Mucosa of descending colon (tissue), 1 donor: ENCODE data around the genes SULT1A4, MAZ, DOC2A, ZNF764 and ZNF688.

GRCh38 chr16:29306952-29307586, 99.4 kb downstream of the NPIPB11 start:
- PRO-cap: bidirectional peak, plus-strand start at chr16:29307301, minus-strand start at chr16:29307162

- PRO-cap: no peak
Measured at GRCh38 chr16:29459489-29460130, at the start of gene SULT1A4. Gene SULT1A4 (plus strand): TSS chr16:29459913.

DNA sequence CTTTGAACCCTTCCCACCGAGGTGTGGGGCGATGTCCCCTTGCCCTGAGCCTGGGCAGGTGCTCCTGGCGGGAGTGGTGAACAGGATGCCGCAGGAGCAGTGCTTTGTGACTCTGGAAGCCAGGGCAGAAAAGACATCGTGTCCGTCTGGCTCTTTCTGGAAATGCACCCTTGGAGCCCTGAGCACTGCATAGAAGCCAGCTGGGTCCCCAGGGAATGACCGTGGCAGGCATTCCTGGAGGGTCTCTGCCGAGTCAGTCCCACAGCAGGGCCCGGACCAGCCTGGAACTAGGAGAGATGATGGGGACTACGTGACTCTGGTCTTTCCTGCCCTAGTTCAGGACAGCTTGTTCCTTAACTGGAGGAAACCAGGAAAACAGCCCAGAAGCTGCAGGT, 33.7 kb upstream of the SPN start:
- PRO-cap: no peak

DNA sequence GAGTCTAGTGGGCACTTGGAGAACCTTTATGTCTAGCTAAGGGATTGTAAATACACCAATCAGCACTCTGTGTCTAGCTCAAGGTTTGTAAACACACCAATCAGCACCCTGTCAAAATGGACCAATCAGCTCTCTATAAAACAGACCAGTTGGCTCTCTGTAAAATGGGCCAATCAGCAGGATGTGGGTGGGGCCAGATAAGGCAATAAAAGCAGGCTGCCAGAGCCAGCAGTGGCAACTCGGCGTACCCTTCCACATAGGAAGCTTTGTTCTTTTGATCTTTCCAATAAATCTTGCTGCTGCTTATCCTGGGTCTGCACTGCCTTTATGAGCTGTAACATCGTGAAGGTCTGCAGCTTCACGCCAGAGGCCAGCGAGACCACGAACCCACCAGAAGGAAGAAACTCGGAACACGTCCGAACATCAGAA, 3.0 kb upstream of the C16orf54 start:
- PRO-cap: unidirectional peak, plus-strand start at position 234 of the sequence

DNA sequence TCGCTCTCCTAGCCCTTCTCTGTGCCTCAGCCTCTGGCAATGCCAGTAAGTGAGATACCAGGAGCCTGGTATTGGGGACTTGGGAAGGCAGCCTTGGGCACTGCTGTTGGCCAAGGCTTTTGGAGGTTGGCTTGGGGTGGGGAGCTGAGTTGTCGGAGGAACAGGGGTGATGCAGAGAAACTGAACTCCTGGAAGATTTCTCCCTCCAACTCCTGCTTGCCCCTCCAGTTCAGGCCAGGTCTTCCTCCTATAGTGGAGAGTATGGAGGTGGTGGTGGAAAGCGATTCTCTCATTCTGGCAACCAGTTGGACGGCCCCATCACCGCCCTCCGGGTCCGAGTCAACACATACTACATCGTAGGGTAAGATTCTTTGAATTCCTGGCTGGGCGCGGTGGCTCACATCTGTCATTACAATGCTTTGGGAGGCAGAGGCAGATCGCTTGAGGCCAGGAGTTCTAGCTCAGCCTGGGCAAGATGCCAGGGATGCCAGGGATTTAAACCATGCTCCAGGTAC, 1.3 kb downstream of the ZG16 start:
- PRO-cap: no peak

DNA sequence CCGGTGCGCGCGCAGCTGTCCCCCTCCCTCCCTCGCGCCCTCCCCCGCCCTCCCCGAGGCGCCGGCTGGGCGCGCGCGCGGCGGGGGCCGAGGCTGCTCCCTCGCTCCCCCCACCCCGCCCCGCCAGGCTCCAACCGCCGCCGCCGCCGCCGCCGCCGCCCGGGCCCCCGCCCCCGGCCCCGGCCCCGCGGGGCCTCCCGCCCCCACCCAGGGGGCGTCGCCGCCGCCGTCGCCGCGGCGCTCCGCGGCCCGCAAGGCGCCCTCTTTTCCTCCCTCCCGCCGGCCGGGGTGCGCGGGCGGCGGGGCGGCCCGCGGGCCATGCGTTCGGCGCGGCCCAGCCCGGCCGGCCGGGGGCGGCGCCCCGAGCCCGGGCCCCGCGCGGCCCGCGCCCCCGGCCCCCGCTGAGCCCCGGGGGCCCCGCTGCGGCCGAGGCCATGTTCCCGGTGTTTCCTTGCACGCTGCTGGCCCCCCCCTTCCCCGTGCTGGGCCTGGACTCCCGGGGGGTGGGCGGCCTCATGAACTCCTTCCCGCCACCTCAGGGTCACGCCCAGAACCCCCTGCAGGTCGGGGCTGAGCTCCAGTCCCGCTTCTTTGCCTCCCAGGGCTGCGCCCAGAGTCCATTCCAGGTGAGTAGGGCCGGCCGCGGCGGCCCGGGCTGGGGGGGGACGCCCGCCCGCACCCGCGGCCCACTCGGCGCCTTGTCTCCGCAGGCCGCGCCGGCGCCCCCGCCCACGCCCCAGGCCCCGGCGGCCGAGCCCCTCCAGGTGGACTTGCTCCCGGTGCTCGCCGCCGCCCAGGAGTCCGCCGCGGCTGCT, at the start of gene MAZ:
TSS of gene MAZ (plus strand) at position 262 of the 815 bp plus-strand sequence.
- PRO-cap: bidirectional peak, plus-strand start at position 56 of the sequence, minus-strand start outside the sequence; bidirectional peak, plus-strand start at position 580 of the sequence, minus-strand start at position 476 of the sequence

DNA sequence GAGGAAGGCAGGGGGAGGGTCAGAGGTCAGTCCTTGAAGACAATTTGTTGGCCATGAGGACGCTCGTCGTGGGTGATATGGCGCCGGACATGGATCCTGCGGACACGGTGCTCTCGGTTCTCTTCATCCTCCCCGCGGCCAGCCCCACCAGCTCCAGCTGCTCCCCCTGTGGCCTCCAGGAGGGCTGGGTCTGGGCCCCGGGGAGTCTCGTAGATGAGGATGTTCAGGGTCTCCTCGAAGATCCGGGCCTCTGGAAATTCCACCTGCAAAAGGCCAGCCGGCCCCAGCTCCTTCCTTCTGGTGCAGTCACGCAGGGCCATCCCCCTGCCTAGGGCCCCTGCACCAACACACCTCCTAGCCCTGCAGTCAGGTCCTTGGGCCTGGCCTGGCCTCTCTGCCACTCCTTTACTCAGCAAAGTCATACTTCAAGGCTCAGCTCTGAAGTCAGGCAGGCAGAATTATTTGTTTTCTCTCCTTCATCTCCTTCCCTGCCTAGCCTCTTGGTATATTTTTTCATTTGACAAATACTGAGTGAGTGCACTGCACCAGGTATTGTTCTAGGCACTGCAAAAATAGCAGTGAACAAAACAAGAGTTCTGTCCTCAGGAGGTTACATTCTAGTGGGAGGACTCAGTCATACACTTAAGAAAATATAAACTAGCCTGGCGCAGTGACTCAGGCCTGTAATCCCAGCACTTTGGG, 6.7 kb downstream of the ASPHD1 start:
- PRO-cap: no peak

- PRO-cap: no peak
Measured at GRCh38 chr16:30010785-30011827, at the start of gene DOC2A. Gene DOC2A (minus strand): TSS chr16:30011027.

DNA sequence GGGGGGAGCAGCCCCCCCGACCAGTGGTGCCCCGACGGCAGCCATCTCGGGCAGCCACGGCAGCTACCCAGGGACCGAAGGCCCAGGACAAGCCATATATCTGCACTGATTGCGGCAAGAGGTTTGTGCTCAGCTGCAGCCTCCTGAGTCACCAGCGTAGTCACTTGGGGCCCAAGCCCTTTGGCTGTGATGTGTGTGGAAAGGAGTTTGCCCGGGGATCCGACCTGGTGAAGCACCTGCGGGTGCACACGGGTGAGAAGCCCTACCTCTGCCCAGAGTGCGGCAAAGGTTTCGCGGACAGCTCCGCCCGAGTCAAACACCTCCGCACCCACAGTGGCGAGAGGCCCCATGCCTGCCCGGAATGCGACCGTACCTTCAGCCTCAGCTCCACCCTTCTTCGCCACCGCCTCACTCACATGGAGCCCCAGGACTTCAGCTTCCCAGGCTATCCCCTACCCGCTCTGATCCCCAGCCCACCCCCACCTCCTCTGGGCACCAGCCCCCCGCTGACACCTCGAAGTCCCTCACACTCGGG, 2.8 kb downstream of the ZNF48 start:
- PRO-cap: no peak

DNA sequence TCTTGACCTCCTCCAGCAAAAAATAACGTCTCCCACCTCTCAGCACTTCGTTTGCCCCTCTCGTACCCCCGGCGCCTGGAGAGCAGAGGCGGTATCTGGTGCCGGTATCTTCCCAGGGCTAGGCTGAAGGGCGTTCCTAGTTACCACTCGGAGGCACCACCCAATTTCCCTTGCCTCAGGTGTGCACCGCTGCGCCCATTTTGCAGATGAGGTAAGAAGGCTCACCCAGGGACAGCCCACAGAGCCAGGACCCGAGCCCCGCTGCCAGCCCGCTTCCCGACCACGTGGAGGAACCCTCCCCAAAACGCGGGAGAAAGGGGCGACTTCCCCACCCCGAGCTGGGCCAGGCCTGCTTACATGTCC, 326 bp downstream of the DCTPP1 start:
- PRO-cap: bidirectional peak, plus-strand start at position 163 of the sequence, minus-strand start at position 125 of the sequence

- PRO-cap: no peak
Measured at GRCh38 chr16:30443389-30444109, 2.1 kb downstream of the SEPHS2 start.

- PRO-cap: bidirectional peak, plus-strand start at chr16:30558494, minus-strand start at chr16:30558275
Measured at GRCh38 chr16:30557686-30558796, at the start of gene ZNF764. Gene ZNF764 (minus strand): TSS chr16:30558374.

GRCh38 chr16:30571314-30572489, at the start of gene ZNF688:
Gene ZNF688 (minus strand): TSS chr16:30571714.
- PRO-cap: bidirectional peak, plus-strand start at chr16:30571555, minus-strand start at chr16:30571569; bidirectional peak, plus-strand start at chr16:30572039, minus-strand start at chr16:30571703; bidirectional peak, plus-strand start at chr16:30572241, minus-strand start at chr16:30572129

- PRO-cap: unidirectional peak, minus-strand start at chr16:30586486
Measured at GRCh38 chr16:30585984-30586576, 583 bp upstream of the ZNF785 start.

GRCh38 chr16:30610428-30611050, 350 bp upstream of the ZNF689 start:
- PRO-cap: bidirectional peak, plus-strand start at chr16:30610550, minus-strand start at chr16:30610310

GRCh38 chr16:30654530-30655458, 3.4 kb upstream of the FBRS start:
- PRO-cap: no peak

- PRO-cap: no peak
Measured at GRCh38 chr16:30670003-30671193, 12.2 kb downstream of the FBRS start.

DNA sequence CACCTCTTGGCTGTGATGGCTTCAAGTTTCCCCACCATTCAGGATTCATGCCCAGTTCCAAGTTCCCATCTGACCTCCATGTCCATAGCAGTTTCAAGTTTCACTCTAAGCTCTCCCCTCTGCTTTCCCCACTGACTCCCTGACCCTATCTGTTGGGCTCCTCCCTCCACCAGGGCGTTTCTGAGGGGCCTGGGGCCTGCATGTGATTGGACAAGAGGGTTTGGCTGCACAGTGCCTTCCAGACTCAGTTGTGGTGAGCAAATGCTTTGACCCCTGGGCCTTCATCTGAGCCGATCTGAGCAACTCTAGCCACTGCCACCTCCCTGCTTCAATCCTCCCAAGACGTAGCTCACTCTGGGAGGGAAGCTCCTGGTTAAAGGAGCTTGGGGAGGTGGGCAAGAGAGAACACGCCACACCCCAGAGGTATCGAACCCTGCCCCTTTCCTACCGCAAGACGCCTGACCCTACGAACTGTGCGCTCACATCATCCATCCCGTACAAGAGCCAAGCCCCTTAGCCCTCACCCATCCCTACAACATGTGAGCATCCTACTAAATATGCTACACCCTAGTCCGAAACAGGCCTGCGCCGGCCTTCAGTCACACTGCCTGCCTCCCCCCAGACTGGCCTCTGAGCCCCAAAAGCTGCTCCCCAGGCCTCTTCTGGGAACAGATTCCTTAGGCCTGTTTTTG, 8.2 kb downstream of the ZNF629 start:
- PRO-cap: no peak

GRCh38 chr16:30782510-30783000, 4.5 kb downstream of the ZNF629 start:
- PRO-cap: no peak

DNA sequence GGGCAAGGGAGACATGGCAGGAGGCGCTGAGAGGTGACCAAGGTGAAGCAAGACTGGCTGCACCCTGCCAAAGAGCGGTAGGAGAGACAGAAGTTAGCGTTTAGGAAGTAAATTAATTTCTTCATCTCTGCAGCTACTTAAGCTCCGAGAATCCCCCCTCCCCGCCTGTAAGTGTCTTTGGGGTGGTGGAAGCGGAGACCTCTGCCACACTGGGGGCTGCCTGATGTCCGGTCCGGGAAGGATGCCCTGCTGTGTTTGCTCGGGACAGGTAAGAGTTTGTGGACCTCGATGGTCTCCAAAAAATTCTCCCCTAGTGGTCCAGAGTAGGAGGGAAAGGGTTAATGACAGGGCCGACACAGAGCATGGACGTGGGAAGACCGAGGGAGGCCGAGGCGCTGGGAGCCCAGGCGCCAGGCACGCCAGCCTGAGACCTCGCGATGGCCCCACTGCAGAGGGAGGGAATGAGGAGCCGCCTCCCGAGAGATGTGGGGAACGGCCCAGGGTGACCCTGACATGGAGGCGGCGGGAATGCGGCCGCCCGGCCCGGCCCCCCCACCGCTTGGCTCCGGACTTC, 845 bp downstream of the ZNF629 start:
- PRO-cap: unidirectional peak, plus-strand start at position 514 of the sequence